ENCODE measurements around the genes ACTRT3, GPR160, EIF5A2, SLC2A2 and TNIK.

DNA sequence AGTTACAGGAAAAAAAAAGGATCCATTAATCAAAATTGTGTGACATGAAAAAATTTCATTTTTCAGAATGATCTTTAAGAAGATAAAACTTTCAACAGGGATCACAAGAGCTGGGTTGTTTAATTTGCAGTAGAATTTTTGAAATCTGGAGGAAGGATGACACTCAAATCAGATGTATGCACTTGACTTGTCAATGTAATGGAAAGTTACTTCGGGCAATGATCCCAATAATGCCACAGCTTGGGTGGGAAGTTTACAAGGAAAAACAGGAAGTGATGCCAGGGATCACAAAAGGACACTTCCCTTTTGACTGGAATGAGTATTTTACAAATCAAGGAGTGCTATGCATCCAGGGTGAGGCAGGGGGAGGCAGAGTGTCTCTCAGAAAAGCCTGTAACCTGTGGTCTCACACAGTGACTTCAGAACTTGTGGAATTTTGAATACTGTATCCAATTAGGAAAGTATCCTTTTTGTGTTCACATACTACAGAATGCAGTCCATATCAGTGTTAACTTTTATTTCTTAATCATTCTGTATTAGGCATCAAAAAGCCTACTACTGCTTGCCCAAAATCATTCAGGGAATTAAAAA lies 445.2 kb downstream of the MECOM start:
- PRO-cap: no peak

GRCh38 chr3:169241552-169241961 lies 422.0 kb downstream of the MECOM start:
- PRO-cap: no peak

- PRO-cap: no peak
These were observed 420.4 kb downstream of the MECOM start for GRCh38 chr3:169243008-169243543.

GRCh38 chr3:169297461-169297867 lies 366.0 kb downstream of the MECOM start:
- PRO-cap: no peak

DNA sequence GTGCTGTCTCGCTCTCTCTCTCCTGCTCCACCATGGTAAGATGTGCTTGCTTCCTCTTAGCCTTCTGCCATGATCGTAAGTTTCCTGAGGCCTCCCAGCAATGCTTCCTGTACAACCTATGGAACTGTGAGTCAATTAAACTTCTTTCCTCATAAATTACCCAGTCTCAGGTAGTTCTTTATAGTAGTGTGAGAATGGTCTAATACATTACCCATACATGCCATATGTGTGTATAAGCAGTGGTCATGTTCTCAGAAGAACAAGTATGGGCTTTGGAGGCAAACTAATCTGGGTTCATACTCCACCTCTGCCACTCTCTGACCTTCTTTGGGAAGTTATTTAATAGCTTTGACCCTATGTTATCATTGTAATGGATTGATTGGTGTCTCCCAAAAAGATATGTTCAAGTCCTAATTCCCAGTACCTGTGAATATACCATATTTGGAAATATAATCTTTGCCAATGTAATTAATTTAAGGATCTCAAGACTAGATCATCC lies 116.2 kb downstream of the MECOM start:
- PRO-cap: no peak

- PRO-cap: no peak
These were observed 3.1 kb upstream of the MECOM start for GRCh38 chr3:169666346-169667207.

- PRO-cap: unidirectional peak, plus-strand start at chr3:169769314; unidirectional peak, plus-strand start at chr3:169769348; bidirectional peak, plus-strand start at chr3:169769611, minus-strand start at chr3:169769545
These were observed at the start of gene ACTRT3 for GRCh38 chr3:169769081-169770314. Gene ACTRT3 (minus strand): TSS chr3:169769561.

DNA sequence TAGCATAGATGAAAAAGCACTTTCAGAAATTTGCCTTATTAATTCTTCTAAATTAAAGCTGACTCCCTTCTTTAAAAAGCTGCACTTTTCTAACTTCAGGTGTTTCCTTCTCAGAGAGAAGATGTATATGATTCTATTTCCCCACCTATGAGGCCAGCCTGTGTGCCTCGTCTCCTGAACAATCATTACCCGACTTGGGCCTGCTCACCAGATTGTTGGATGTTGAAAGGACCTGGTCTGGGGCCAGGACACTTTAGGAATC lies 16.8 kb upstream of the LRRC31 start:
- PRO-cap: no peak

GRCh38 chr3:169965988-169966393 lies 616 bp upstream of the SEC62 start:
- PRO-cap: no peak

GRCh38 chr3:170037392-170038571 lies at the start of gene GPR160:
Gene GPR160 (plus strand): TSS chr3:170037995.
- PRO-cap: no peak

DNA sequence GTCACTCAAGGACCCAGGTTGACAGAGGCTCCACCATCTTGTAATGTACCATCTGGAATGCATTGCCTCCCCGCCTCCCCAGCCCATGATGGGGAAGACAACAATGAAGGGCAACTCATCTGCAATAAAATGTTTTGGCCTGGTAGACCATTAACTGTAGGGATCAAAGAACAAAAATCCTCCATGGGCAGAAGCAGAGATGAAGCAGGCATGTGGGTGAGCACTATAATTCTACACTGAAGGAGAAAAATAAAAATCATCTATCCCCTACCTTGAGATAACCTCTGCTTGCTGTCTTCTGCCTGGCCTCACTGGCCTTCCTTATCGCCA lies 37.7 kb downstream of the GPR160 start:
- PRO-cap: no peak

DNA sequence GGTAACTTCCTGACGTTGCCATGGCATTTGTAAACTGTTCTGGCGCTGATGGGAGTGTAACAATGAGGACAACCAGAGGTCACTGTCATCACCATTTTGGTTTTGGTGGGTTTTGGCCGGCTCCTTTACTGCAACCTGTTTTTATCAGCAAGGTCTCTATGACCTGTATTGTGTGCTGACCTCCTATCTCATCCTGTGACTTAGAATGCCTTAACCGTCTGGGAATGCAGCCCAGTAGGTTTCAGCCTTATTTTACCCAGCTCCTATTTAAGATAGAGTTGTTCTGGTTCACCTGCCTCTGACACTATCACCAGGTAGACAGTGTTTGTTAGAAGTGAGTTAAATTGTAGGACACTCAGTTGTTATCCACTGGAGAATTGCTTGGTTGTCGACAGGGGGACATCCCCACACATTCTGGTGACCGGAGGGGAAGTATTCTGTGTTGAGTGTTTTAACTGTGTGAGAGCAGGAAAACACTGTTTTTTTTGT lies 36.9 kb upstream of the SKIL start:
- PRO-cap: no peak

DNA sequence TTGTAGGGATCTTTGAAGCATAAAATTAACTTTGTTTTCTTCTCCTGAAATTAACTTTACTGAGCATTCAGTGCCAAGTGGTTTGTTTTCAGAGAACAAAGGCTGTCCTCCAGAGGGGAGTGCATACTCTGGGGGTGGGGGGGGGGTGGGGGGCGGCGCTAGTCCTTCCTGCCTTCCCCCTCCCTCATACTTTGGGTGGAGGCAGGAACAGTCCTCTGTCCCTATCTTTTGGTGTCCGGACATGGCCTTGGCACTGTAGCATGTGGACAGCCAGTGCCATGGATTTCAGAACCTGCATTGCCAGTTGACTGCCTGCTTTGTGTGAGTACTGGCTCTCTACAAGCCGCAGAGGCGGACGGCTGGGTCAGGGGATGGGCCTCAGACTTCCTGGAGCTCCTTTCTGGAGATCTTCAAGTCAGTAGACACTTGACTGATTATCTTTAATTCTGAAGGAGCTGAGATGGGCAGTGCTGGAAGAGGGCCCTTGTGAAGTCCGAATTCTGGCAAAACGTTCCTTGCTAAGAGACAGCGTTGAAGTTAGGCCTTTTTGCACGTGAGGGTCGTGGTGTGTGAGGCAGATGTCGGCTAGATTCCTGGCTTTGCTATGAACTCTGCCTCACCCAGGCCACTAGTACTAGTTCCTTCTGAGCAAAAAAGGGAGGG lies 2.5 kb downstream of the CLDN11 start:
- PRO-cap: no peak

GRCh38 chr3:170496084-170496409 lies 77.4 kb downstream of the CLDN11 start:
- PRO-cap: no peak

- PRO-cap: bidirectional peak, plus-strand start at chr3:170908872, minus-strand start at chr3:170908630
These were observed at the start of gene EIF5A2 for GRCh38 chr3:170908517-170909274. Gene EIF5A2 (minus strand): TSS chr3:170908637.

GRCh38 chr3:171026381-171027294 lies at the start of gene SLC2A2:
Gene SLC2A2 (minus strand): TSS chr3:171026720.
- PRO-cap: no peak

GRCh38 chr3:171045533-171045738 lies 18.9 kb upstream of the SLC2A2 start:
- PRO-cap: no peak

DNA sequence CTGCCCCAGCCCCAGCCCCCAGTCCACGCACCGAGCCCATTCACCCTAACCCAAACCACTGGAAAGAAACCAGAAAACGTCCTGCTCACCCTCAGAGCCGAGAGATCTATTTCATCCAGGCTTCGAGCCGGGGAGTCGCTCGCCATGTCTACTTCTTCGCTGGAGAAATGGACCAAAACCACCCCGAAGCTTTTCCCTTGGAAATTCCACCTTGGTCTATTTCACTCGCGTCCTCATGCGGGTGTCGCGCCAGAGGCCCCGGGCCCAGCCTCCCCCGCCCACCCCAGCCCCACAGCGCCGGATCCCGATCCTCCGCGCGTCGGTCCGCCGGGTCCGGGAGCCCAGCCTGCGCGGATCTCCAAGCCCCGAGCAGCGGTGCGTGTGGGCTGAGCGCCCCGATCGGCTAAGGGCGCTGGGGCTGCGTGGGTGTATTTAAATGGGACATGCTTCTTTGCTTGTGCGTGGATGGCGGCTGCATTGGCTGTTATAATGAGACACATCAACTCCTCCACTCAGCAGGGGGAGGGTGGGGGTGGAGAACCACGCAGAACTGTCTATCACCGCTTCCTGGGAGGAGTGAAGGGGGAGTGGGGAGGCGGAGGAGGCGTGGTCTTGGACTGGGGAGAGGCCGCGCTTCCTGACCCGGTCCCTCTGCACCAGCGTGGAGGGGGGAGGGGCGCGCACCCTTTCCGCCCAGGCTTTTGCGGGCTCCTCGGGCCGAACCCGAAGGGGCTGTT lies at the start of gene TNIK:
Gene TNIK, minus strand, starts transcription at position 488 of the 737 bp plus-strand sequence.
- PRO-cap: bidirectional peak, plus-strand start at position 655 of the sequence, minus-strand start at position 399 of the sequence

- PRO-cap: no peak
These were observed 138.6 kb downstream of the PLD1 start for GRCh38 chr3:171671577-171672269.

DNA sequence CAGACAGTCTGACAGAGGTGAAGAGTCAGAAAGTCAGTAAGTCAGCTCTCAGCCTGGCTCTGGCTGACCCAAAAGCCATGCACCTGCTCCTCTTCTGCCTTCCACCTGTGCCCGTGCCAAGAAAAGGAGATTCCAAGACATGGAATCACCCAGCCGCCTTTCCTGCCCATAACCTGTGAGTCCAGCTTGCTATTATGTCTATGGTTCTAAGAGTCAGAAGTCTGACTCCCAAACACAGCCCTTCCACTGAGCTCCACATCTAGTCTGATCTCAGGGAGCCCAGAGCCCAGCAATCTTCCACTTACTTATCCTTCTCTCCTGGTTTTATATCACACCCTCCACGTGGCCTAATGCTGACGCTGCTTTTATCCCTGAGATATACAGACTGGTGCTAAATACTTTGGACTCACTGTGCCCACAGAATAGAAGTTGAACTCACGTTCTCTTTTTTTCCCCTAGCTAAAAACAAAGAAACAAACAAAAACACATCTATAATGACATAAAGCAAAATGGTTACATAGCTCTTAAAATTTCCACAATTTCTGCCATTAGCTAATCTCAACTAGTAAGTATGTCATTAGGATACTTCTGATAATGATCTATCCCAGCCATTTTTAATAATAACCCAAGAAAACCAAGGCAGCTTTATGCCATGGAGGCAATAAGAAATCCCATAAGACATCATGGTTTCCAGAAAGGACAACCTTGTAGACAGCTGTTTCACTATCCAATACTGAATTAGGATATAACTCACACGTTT lies 65.9 kb downstream of the PLD1 start:
- PRO-cap: no peak